ENCODE data around the gene CEP68.

DNA sequence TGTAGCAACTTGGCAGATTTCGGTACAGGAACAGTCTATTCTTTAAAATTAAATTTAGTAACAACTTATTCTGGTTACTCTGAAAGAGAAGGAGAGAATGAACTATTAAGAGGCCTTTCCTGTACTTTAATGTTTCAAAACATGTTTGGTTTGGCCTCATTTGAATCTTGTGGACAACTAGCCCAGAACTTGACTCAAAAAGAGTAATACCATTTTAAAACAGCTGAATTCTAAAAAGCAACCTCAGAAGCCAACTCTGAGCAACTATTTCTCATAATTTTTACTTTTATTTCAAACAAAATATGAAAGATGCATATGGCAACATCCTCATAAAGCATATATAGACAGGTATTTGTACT lies 95.3 kb upstream of the SERTAD2 start:
- PRO-cap, 2 experiments: no peak in any of the 2 experiments

GRCh38 chr2:64787683-64788158 lies 134.0 kb upstream of the SERTAD2 start:
- PRO-cap, 2 experiments: no peak in any of the 2 experiments

DNA sequence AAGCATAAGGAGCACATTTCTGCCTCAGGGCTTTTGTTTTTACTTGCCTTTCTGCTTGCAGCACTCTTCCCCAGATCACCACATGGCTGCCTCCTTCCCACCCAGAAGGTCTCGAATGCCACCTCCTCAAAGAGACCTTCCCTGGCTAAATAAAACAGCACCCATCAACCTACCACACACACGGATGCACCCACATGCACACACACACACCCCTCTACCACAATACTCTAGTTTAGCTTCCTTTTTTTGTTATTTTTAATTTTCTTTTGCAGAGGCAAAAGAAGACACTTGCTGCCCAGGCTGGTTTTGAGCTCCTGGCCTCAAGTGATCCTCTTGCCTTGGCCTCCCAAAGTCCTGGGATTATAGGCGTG lies 125.7 kb upstream of the SLC1A4 start:
- PRO-cap, 2 experiments: no peak in any of the 2 experiments

- PRO-cap, 2 experiments: no peak in any of the 2 experiments
These were observed 70.7 kb upstream of the SLC1A4 start for GRCh38 chr2:64918408-64918951.

- PRO-cap, 2 experiments: no peak in any of the 2 experiments
These were observed 66.1 kb upstream of the SLC1A4 start for GRCh38 chr2:64923009-64923545.

DNA sequence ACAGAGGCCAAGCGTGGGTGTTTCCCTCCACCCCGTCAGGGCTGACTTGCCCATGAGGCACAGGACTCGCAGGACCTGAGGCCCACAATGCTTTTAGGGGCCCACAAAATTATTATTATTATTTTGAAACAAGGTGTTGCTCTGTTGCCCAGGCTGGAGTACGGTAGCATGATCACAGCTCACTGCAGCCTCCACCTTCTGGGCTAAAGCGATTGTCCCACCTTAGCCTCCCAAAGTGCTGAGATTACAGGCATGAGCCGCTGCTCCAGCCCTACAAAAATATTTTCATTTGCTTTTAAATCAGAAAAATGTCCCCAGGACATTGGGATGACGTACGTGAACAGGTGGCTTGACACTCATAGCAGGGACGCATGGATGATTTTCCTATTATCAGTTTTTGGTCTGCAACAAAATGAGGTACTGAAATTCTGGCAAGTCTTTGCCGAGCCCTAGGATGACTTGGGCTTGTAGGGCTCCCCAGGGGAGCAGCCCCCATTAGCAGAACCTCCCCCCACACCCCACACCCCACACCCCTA lies 29.2 kb upstream of the CEP68 start:
- PRO-cap, 2 experiments: no peak in any of the 2 experiments

- PRO-cap, 2 experiments: no peak in any of the 2 experiments
These were observed 20.6 kb upstream of the CEP68 start for GRCh38 chr2:65035461-65036073.

DNA sequence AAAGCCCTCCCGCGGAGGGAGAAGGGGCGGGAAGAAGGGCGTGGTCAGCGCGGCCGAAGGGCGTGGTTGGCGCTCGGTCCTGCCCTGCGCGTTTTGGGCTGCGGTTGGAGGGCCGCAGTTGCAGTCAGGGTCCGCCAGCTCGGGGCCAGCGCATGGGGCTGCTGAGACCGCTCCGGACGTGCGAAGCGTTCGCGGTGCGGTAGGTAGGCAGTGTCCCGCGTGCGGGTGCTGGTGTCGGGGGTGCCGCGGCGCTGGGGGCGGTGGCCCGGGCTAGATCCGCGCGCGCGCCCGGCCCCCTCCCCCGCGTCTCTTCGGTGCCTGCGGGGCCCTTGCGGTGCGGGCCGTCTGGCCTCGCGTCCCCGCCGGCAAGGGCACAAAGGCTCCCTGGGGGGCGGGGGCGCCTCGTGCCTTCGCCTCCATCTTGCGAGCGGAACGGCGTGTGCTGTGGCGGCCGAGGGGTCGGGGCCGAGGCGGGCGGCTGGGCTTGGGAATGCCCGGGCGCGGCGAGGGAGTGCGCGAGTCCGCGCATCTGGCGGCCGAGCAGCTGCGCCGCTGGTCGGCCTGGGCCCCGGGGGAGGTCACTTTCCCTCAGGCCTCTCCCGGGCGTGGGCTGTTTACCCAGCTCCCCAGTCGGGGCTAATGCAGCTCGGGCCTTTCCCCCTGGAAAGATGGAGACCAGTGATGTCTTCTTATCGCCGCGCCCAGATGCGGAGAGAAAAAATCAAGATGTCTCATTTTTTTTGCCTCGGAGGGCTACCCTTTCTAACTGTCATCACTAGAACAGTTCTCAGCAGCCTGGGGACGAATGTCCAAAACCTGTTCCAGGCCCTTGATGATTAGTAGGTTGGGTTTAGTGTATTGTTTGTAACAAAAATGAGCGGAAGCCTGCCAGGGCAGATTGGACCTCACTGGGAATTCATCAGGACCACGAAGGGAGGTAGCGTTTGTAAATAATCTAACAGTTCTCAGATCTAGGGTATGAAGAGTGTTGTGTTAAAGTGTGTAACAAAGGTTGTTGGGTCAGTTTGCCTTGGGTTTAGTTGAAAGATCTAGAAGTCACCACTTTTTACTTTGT lies at the start of gene CEP68:
Gene CEP68, plus strand, starts transcription at position 91 of the 1,075 bp plus-strand sequence.
- PRO-cap, 2 experiments: peak in 2 of 2 experiments; most common plus-strand start position 91 of the sequence (in 1)

DNA sequence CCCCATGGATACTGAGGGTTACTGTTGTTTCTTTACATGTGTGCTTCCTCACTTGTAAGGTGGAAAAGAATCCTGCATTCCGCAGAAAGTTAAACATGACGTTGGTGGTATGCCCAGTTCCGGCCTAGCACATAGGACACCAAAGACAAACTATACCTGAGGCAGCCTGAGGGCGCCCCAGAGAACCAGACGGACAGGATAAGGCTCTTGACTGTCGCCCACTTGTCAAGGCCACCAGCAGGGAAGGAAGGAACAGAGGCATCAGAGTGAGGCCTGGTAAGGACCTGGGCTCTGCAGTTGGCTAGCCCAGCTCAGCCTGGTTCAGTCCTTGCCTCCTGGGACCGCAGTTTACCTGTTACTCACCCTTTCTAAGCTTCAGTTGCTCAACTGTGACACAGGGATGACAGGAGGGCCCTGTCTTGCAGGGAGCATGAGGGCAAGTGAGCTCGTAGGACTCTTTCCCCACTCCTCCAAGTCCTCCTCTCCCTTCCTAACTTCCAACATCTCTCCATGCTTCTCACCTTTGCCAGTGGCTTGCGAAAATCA lies 82.1 kb downstream of the ACTR2 start:
- PRO-cap, 2 experiments: no peak in any of the 2 experiments

DNA sequence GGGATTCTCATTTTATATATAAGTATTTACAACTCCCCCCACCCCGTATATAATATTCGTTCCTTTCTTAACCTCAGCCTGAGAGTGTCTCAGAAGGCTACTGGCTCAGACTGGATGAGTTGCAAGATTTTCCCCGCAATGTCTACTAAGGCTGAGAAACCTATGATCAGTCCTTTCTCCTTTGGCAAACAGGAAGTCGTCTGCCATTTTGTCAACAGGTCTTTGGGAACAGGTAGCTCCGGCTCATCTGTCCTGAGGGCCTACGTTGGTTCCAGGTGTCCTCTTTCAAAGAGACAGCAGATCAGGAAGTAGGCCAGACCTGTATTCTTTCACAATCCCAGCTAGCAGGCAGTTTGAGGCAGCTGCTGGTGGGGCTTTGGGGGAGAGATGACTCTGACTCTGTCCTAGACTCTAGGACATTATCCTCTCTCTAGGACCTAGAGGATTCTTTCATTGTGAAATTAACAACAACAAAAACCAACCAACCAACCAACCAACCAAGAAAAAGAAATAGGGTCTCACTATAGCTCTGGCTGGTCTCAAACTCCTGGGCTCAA lies 98.6 kb downstream of the ACTR2 start:
- PRO-cap, 2 experiments: no peak in any of the 2 experiments

DNA sequence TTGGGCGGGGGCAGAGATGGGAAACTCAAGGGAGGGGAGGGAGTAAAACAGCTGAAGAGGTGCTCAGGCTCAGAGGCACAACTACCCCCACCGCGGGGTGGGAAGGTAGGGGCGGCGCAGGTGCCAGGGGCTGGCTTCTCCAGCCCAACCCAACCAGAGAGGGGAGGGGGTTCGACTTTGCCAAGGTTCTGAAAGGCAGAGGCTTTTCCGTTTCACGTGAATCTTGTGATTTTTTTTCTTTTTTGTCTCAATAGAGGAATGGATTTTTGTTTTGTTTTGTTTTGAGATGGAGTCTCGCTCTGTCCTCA lies 456 bp upstream of the SPRED2 start:
- PRO-cap, 2 experiments: no peak in any of the 2 experiments

DNA sequence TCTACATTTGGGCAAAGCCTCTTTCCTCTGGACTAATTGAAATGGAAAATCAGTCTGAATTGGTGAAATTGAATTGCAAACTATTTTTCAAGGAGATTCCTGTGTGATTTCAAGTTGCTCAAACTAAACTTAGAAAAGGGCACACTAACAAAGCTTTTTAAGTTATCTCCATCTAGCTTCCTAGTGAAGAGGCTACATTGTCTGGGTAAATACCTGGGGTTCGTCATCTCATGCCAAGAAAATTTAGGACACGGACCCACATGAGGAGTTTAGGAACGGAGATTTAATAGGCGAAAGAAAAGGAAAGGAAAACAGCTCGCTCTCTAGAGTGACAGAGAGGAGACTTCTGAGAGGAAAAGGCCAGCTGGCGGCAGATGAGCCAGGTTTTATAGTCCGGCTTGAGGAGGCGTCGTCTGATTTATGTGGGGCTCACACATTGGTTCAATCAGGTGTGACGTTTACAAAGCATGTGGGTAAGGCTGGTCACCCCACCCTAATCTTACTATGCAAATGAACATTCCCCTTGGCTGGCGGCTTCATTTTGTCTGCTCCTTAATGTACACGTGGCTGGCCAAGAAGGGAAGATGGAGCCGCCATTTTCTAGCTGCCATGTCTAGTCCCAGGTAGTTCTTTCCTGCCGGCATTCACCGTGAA lies 298.9 kb upstream of the SPRED2 start:
- PRO-cap, 2 experiments: no peak in any of the 2 experiments

- PRO-cap, 2 experiments: no peak in any of the 2 experiments
These were observed 357.6 kb upstream of the SPRED2 start for GRCh38 chr2:65789947-65790373.

DNA sequence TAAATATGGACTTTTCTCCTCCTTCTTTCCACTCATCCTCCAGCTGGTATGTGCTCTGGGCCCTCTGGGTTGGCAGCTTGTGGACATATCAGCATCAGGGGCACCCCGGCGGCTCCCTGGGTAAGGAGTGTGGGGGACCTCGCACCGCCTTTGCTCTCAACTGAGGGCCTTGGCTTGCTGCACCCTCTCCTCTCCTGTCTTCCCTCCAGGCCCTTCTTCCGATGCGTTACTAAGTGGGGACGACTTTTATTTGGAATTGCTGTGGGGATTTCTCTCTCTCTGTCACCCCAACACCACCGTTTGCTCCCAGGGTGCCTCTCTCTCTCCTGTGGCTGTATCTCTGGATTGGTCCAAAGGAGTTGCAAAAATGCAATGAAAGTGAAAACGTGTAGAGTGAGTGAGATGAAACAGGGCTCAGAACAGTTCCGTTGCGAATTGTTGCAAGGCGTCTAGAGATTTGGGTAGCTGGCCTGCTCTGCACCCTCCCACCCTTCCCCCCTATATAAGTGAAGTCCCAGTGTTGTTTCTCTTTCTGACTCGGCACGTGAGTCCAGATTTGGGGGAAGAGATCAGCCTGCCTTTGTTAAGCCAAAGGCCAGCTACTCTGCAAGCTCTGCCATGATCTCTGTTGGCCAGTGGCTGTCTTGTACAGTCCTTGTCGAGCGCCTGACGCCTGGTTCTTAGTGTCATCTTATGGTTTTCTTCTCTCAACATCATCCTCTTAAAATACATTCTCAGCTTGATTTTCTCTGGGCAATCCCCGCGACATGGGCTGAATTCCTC lies 9.0 kb downstream of the MEIS1 start:
- PRO-cap, 2 experiments: peak in 1 of 2 experiments; most common plus-strand start position 530 of the sequence (in 1)

DNA sequence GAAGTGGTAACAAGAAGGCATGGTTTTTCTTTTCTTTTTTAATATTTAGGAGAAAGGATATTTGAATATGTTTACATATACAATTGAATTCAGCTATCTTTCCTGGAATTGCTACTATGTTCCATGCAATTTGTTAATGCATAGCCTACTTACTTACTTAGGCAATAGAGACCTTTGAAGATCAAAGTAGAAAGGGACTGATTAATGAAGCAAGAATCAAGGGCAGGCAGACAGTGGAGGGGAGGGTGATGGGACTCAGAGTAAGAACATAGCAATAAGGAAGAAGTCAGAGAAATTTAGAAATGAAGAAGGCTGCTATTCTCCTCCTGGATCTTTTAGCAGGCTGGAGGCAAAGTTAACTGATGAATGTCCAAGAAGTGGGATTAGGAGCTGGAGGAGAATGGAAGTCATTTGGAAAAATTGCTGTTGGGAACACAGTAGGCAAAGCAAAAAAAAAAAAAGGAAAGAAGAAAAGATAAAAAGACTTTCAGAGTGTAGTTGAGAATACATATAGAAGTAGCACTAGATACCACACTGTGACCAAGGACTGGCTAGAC lies 94.9 kb downstream of the MEIS1 start:
- PRO-cap, 2 experiments: no peak in any of the 2 experiments

DNA sequence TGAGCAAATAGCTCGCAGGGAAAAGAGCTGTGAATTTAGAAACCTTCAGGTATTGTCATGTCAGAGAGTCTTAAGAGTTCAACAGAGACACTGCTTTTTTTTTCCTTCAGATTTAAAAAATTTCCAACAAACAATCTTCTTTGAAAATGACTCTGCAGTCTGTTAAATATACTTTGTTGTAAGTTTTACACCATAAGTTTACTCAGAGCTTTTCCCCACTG lies 118.6 kb downstream of the MEIS1 start:
- PRO-cap, 2 experiments: no peak in any of the 2 experiments

DNA sequence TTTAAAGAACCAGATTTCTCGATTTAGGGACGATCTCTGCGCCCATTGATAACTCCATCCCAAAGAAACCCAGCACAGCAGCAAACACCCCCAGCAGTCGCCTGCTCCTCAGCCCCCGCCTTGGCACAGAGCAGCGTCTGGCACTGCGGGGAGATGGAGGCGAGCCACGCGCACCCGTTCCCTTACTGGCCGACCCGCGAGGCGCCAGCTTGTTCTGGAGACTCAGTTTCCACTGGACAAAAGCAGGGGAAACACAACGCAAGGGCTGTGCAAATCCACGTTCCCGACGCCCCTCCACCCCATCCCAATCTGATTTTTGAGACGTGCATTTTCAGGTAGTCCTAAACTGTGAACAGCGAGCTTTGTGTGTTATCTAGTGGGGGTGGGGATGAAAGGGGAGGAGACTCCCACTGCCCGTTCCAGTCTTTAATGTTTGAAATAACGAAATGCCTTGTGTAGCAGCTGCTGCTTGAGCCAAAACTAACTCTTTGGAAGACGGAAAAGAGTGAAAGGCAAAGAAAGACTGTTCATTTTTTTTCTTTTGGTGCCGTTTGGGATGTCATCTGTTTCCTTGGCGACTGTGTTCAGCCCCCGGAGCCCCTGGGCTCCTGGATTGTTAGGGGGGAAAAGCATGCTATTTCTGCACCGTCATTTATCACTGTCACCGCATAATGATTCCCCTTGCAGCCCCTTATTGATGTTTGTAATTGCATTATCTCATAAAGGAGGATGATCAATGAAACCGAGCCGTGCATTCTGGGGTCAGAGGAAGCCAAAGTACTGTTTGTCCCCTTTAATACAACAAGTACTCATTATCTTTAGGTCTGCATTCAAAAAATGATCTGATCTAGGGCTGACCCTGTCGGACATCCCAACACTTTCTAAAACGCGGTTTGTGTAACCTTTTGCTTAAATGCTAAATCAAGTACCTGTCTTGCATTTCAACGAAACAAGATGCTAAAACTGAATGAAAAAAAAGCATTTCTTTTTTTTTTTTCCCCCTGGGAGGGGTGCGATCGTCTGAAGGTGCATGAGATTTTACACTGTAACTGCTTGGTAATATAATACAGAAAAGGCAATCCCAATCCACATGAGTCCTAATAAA lies 143.5 kb downstream of the MEIS1 start:
- PRO-cap, 2 experiments: no peak in any of the 2 experiments

DNA sequence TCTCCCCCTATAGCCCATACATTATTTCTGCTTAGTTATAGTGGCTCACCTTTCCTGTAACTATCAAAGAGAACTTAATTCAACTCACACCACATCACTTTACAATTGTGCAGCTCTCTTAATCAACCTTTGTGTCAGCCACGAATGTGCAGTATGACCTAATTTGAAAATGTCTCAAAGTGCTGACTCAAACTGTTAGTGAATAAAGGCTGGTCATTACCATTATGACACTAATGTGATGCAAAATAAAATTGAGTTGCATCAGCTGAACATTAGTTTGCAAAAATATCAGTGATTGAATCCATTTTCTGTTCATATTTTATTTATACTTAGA lies 251.8 kb downstream of the MEIS1 start:
- PRO-cap, 2 experiments: no peak in any of the 2 experiments

GRCh38 chr2:67455258-67455603 lies 58.1 kb downstream of the ETAA1 start:
- PRO-cap, 2 experiments: no peak in any of the 2 experiments

DNA sequence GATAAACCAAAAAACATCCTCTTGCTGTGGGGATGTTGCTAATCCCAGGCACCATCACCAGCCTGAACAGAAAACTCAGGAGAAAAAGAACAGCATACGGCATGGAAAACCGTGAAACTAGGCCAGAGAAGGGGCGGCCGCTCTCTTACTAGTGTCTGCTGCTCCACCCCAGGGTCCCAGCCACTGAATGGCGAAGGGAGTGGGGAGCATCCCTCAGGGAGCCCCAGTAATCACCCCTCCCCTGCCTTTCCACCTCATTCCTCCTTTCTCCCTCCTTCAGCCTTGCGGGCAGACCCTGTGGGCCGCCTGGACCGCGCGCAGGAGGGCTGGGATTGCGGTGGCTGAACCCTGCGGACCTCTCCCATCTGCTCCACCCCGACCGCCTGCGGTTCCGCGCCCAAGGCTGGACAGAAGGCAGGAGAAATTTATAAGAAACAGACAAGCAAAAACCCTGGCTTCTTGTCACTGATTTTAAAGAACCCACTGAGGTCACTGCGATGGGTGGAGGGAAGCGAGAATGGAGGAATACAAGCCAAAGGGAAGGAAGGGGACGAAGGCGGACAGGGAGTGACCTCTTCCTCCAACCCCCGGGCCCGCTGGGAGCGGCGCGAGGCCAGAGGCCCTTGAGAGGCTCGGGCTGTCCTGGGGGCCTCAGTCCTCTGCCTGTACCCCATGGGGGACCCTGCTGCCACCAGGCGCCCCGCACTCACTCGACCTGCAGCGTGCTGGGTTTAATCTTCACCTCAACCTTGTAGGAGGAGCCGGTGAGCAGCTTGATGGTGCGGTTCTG lies 1.0 kb downstream of the CNRIP1 start:
- PRO-cap, 2 experiments: peak in 2 of 2 experiments; most common plus-strand start position 599 of the sequence (in 1); most common minus-strand start position 496 of the sequence (in 2)